Endometrial microvascular endothelial cells (primary cell): ENCODE results near the gene MMADHC.

GRCh38 chr2:144663019-144663805, 143.3 kb upstream of the ZEB2 start:
- RAMPAGE, long total RNA = no peak

DNA sequence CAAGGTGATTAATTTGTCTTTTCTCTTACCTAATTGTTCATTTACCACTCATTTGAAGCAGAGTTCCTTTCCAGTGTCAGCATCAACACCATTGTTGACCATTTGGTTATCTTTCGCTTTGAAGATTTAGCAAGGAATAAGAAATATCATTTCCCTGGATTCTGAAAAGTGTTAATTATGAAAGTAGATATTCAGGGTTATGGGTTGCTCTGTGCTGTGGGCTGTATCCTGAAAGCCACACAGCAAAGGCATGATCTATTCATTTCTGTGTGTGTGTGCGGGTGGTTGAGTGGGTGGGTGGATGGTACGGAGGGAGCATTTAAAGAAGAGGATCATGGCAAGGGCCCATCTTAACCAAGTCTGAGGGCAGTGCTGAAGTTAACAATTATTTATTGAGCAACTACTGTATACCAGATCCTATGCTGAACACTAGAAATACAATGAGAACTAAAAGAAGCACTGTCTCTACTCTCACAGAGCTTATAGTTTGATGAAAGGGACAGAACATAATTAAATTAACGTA, 178.2 kb upstream of the ZEB2 start:
- RAMPAGE, long total RNA = no peak

DNA sequence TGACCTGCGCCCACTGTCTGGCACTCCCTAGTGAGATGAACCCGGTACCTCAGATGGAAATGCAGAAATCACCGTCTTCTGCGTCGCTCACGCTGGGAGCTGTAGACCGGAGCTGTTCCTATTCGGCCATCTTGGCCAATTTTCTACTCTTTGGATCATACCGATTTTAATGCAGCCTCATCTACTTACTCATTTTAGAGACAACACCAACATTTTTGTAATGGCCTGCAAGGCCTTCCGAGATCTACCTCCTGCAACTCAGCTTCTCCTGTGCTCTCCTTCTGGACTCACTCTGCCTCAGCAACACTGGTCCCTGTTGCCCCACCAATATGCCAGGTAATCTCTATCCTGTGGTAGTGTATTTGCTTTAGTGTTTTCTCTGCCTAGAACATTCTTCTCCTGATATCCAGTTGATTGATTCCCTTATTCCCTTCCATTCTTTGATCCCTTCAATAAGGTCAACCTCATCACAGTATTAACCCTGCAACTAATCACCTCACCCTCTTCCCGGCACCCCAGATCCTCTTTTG, 383.6 kb upstream of the ZEB2 start:
- RAMPAGE, long total RNA = no peak

GRCh38 chr2:144938245-144938798, 418.4 kb upstream of the ZEB2 start:
- RAMPAGE, long total RNA = no peak

GRCh38 chr2:145036209-145036665, 516.3 kb upstream of the ZEB2 start:
- RAMPAGE, long total RNA = no peak

GRCh38 chr2:145037950-145038876, 518.3 kb upstream of the ZEB2 start:
- RAMPAGE, long total RNA = no peak

GRCh38 chr2:147464153-147464637, 380.6 kb upstream of the ACVR2A start:
- RAMPAGE, long total RNA = no peak

DNA sequence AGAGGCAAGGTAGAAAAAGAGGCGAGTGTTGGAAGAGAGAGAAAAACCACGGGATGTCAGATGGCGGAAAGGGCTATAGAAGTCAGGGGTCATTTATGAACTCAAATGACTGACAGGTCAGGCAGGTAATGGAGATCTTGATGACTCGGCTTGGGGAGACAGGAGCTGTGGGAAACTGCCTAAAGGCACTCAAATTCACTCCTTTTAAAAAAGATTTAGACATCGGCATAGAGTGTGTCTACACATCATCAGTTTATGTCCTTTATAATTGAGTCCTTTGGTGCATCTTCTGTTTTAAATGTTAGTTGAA, 197.4 kb upstream of the ACVR2A start:
- RAMPAGE, long total RNA = no peak

DNA sequence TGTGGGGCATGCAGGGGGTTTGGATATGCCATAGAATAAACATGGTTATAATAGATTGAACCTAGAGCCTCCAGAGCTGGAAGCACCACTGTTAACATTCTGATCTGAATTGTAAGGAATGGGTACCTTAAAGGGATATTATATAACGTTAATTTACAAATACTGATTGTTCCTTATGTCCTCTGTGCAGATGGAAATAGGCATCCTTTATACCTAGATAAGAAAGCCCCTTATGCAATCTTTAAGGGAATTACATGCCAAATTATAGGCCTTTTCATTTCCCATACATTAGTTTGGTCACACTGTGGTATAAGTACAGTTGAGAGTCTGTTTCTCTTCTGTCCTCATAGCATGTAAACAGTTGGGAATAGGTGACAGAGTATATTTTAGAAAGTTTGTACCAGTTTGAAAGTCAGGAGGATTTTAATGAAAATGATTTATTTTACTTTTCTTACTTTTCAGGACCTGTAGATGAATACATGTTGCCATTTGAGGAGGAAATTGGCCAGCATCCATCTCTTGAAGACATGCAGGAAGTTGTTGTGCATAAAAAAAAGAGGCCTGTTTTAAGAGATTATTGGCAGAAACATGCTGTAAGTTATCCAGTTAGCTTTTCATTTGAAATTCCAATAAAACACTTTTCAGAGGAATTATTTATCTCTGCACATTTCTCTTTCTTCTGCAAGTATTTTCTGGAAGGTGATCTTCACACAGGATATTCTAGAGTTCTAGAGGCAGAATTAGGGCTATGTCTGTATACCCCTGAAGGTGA, 80.9 kb downstream of the ACVR2A start:
- RAMPAGE, long total RNA = no peak

- RAMPAGE, long total RNA = no peak
Measured at GRCh38 chr2:148645981-148646351, 1.4 kb downstream of the EPC2 start.

- RAMPAGE, long total RNA = no peak
Measured at GRCh38 chr2:148696037-148696679, 51.6 kb downstream of the EPC2 start.

DNA sequence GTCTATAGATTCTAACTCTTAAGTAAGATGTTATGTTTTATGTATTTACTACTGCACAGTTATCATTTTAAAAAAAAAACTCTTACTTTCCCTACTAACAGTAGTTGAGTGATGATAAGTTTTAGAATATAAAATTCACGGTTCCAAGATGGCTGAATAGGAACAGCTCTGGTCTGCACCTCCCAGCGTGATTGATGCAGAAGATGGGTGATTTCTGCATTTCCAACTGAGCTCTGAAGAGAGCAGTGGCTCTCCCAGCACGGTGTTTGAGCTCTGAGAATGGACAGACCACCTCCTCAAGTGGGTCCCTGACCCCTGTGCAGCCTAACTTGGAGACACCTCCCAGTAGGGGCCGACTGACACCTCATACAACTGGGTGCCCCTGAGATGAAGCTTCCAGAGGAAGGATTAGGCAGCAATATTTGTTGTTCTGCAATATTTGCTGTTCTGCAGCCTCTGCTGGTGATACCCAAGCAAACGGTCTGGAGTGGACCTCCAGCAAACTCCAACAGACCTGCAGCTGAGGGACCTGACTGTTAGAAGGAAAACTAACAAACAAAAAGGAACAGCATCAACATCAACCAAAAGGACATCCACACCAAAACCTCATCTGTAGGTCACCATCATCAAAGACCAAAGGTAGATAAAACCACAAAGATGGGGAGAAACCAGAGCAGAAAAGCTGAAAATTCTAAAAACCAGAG, 60.8 kb downstream of the EPC2 start:
- RAMPAGE, long total RNA = no peak

DNA sequence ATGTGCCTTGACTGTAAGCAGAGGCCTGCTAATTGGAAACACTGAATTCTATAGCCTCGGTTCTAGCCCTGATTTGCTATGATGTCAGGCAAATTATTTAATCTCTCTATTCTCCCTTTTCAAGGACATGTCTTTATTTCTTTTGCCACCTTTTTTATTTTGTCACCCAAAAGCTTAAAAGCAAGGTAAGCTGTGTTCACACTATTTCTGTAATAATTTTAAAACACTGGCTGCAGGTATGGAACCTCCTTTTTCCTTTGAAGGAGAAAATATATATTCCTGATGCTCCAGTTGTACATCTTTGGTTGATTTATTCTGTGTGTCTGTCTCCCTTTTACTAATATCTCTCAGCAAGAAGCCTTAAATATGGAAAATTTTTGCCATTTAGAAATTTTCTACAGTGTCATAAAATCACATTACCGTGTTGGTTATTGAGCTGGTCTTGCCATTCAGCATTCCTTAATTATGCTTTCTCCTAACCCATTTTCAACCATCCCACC, 47.3 kb downstream of the KIF5C start:
- RAMPAGE, long total RNA = no peak

DNA sequence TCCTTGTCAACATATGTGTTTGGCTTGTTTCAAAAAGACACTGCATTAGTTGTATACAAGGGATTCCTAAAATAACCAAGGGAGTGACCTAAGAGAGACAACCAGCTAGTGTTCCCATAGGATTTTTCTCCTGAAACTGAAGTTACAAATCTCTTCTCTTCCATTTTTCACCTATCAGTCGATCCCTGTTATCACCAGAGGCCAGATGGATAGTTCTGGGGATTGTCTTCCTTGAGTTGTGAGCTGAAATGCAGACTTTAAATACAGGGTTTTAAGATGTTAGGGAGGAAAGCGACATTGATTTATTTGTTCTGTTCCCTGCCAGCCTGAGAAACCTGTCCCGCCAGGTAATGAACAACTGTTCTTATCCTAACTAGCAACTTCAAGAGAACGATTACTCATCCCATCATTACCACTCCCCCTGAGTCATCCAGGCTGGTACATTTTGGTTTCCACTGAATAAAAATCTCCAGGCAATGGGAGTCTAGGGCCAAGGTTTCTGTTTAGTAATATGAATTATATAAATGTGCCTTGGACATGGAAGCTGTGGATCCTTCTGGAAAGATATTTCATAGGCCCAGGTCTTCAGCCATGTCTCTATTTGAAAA, 131.1 kb downstream of the LYPD6B start:
- RAMPAGE, long total RNA = no peak

DNA sequence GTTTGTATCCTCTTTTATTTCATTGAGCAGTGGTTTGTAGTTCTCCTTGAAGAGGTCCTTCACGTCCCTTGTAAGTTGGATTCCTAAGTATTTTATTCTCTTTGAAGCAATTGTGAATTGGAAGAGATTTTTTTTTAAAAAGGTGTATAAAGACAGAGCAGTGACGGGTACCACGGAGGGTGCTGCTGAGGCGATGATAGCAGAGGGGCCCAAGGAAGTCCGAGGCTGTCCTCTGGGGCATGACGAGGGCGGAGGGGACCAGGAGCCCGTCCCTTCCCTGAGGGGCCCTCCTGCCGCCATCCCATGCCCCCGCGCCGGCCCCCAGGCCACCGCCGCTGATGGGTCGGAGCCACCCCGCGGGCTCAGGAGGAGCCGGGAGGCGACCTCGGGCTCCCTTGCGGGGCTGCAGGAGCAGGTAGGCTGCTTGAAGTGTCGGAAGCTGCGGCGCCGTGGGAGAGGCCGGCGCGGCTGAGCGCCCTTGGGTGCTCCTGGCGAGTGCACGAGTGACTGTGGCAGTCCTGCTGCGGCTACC, 10.3 kb upstream of the LYPD6 start:
- RAMPAGE, long total RNA = no peak

DNA sequence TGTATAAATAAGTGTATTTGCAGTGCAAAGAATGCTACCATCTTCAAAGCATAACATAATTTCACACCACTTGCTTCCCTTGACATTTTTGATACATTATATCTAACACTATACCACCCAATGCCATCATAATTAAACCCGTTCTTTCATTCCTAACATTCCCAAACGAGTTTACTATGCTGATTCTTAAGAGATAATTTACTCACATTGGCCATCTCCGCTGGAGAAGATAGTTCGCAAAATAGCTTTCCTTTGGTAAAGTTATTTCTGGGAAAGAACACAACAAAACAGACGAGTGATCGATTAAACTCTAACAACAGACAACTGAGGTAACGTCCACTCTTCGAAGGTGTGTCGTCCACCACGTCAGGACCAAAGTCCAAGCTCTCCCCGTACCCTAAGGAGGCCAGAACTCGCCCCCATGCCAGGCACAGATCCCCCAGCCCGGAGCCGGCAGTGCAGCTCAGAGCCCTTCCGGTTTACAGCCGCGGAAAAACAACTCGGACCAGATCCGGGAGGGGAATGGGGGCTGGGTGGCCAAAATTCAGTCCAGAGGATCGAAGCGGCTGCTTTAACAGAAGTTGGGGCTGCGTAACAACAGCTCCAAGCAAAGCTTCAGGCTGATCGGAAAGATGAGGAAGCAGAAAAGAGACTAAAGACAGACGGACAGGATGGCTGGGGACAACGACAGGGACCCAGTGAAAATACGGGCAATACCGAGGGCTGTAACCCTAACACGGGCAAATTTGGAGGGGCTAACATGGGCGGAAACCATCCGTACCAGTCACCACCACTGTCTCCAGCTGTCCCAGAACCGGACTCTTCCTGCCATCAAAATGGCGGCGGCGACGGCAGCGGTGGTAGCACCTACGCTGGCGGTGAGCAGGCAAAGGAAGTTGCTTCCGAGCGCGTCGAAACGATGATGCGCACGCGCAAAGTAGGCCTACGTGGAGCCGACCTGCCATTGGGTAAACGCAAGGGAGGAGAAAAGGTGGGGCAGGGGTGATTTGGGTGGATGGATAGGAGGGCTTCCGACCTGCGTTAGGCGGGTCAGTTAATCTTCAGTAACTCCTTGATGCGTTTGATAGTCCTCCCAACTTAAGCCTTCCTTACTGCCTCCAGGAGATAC, at the start of gene MMADHC:
MMADHC (minus strand) TSS at position 893 of the 1,129 bp plus-strand sequence.
- RAMPAGE, long total RNA = start-site peak on the minus strand centred at position 861 of the sequence, 56 bp wide, 678 and 590 reads in 2 replicates

GRCh38 chr2:150526917-150527271, 39.4 kb upstream of the RND3 start:
- RAMPAGE, long total RNA = no peak

GRCh38 chr2:151463167-151464345, 53.9 kb downstream of the RIF1 start:
- RAMPAGE, long total RNA = no peak

DNA sequence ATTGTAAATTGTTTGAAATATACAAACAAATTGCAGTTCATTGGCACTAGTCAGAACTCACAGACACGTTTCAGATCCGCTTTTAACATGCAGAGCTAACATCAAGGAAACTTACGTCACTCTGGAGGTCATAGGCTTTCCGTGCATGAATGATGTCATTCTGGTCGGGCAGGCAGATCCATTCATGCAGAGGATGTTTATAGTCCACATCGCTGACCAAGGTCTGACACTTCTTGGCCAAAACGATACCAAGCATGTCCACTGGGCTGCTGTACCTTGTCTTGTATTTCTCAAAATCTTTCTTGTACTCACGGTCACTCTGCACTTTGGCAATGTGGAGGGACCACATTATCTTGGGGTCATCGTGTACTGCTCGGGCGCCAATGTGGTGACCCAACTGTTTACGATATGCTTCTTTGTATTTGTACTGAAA, 114.9 kb downstream of the NEB start:
- RAMPAGE, long total RNA = no peak

DNA sequence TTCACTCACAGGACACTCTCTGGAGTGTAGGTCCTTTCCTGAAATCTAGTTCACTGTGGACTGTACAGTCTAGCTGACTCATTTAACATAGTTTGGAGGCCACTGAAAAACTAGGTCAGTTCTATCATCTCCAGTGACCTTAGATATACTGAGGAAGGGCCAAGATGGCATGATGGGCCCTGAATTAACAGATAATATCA, 19.3 kb upstream of the NEB start:
- RAMPAGE, long total RNA = no peak